Measurements from ENCODE around the gene FNDC5.

DNA sequence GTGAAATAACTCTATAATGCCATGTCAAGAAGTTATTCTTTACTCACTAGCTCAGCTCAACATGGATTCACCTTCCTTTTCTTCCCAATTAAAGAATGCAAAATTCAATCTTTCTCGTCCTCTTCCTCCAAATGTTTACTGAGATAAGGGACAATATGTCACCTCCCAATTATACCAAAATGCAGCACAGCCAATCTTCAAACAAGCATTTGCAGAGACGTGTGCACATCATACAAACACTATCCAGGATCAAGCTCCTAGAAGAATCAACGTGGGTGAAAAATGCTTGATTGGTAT is 7.3 kb downstream of the PTP4A2 start:
- PRO-cap: bidirectional peak, plus-strand start at position 200 of the sequence, minus-strand start at position 137 of the sequence
- RAMPAGE, long total RNA, 4 experiments: no peak in any of the 4 experiments

DNA sequence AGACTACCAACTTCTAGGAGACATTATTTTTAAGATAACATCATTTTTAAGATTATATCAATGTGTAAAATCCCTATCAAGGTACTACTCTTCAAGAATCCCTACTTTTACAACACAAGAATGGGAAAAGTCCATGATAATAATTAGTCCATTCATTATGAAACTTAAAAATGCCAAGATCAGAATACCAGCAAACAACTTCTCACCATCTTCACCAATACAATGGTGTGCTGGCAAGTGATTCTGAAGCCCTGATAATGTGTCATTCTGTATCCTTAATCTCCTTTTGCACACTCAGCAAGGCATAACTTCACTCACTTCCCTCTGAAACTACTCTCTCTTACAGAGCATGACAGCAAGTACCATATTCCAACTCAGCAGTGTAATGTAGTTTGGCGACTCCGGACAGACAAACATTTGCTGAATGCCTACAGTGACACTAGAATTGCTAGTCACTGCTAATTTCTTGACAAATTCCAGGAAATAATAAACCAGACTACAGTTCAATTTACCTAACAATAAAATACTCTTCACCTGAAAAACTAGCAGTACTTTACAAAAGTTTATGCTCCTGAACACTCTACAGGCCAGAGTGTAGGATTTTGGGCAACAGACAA is 1.6 kb downstream of the PTP4A2 start:
- PRO-cap: bidirectional peak, plus-strand start at position 380 of the sequence, minus-strand start at position 288 of the sequence
- RAMPAGE, long total RNA, 4 experiments: no peak in any of the 4 experiments

- PRO-cap: bidirectional peak, plus-strand start at chr1:32073393, minus-strand start at chr1:32073138; bidirectional peak, plus-strand start at chr1:32073597, minus-strand start at chr1:32073474
- RAMPAGE, long total RNA, 4 experiments: no peak in any of the 4 experiments
These were observed 628 bp downstream of the TMEM39B start for GRCh38 chr1:32073329-32073805.

- PRO-cap: no peak
- RAMPAGE, long total RNA, 4 experiments: no peak in any of the 4 experiments
These were observed 782 bp upstream of the CCDC28B start for GRCh38 chr1:32199540-32200085.

GRCh38 chr1:32254956-32256033 is 4.2 kb downstream of the LCK start:
- PRO-cap: unidirectional peak, minus-strand start at chr1:32255476
- RAMPAGE, long total RNA, 4 experiments: no peak in any of the 4 experiments

GRCh38 chr1:32310106-32310367 is 18.2 kb downstream of the HDAC1 start:
- PRO-cap: no peak
- RAMPAGE, long total RNA, 4 experiments: no peak in any of the 4 experiments

DNA sequence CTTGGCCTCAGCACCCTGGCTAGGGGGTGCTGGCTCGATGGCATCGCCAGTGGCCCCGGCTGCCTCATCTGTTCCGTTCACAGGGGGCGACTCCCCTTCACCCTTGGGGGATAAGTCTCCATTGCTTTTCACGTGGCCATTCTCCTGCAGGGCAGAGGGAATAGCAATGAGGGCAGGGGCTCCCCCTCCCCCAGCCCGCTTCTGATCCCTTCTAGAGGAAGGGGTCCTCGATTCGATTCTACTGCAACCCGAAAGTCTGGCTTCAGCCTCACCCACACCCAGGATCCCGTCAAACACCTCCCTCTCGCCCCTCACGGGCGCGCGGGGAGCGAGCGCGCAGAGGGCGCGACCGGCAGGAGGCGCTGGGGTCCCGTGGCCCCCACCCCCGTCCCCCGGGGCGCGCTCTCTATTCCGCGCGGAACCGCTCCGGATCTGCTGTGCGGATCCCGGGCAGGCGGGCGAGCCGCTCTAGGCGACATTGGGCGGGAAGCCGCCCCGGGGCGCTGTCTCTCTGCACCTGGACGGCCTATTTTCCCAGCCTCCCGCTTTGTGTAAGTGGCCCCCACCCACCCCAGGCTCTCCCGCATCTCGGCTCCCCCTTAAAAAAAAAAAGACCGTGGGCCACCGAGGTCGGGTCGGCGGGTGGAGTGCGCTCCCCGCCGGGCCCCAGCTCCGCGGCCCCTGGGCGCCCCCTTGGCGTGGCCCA is 926 bp downstream of the MARCKSL1 start:
- PRO-cap: bidirectional peak, plus-strand start at position 628 of the sequence, minus-strand start at position 330 of the sequence
- RAMPAGE, long total RNA, 4 experiments: no peak in any of the 4 experiments

DNA sequence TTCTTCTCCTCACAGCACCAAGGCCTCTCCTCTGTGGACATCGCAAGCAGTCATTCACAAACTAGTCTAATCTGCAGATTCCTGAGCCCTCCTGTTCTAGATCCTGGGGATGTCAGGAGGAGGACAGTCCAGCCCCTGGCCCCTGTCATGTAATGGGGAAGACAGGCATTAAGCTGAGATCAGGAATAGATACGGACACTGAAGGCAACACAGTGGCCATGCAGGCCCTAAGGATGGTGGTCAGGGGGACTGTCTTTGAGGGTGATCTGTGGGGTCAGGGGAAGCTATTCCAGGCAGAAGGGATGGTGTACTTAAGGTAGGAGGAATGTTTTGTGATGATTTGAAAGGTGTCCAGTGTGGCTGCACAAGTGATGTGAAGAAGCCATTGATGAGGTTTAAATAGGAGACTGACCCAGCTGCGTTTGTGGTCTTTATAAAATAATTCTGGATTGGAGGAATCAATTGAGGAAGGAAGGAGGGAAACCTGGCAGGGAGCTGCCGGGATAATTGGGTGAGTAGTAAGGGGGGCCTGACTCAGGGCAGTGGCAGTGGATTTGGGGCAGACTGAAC is 6.9 kb downstream of the FAM229A start:
- PRO-cap: no peak
- RAMPAGE, long total RNA, 4 experiments: no peak in any of the 4 experiments

GRCh38 chr1:32390942-32391583 is 3.2 kb downstream of the BSDC1 start:
- PRO-cap: no peak
- RAMPAGE, long total RNA, 4 experiments: no peak in any of the 4 experiments

DNA sequence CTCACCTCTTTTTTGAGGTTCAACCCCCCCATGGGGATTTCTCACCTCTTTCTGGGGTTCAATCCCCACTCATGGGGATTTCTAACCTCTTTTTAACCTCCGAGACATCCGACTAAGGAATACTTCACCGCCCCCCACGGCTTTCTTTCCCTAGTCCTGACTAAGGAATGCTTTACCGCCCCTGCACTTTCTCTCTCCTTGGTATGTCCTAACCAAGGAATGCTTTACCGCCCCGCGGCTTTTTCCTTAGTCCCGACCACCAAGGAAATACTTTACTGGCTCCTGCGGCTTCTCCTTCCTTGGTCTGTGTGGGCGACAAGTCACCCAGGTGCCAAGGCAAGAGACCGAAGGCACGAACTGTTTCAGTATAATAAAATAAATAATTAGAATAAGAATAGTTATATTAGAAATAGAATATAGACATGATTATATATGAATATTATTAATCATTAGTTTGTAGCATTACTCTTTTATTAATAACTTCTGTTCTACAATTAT is 16.9 kb upstream of the ZBTB8B start:
- PRO-cap: no peak
- RAMPAGE, long total RNA, 4 experiments: no peak in any of the 4 experiments

DNA sequence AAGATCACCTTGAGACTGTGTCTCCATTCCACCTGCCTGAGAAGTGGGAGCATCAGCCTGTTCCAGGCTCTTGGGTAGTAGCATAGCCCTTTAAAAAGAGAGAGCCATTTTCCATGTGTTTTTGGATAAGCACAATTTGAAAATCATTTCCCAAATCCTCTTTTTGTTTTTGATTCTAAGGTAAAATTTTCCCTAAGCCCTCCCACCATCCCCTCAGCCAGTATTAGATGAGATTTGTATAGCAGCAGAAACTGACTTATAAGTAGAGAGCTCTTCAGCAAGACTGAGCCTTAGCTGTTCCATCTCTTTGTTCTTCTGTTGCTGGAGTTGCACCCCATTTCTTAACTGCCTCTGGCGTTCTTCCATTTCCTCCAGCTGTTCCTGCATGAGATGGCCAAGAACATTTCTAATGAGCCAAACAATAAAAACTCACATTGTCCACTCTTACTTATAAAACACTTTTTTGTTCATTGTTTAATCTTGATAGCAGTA is 18.5 kb downstream of the SYNC start:
- PRO-cap: unidirectional peak, minus-strand start at position 317 of the sequence
- RAMPAGE, long total RNA, 4 experiments: no peak in any of the 4 experiments

DNA sequence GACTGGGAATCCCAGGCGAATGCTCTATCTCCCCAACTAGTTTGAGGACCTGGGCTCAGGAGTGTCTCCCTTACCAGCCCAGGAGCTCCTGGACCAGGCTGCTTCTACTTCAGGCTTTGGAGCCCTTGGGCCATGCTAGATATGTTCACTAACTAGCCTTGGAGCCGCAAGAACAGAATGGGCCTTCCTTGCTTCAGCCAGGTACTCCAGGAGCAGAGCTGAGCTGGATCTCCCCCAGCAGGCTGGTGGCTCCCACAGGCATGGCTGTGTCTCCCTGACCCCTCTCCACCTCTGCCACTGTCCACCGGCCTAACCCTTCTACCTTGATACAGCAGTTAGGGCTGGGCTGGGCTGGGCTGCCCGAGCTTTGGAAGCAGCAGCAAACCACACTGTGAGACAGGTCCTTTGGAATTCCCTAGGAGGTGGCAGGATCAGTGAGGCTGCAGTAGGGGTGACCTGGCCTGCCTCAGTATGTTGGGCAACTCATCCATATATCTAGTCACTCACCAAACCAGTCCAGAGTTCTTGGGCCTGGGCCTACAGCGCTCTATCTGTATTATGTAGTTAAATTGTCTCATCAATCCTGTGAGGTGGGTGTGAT is 13.2 kb upstream of the SYNC start:
- PRO-cap: bidirectional peak, plus-strand start at position 519 of the sequence, minus-strand start at position 417 of the sequence
- RAMPAGE, long total RNA, 4 experiments: no peak in any of the 4 experiments

DNA sequence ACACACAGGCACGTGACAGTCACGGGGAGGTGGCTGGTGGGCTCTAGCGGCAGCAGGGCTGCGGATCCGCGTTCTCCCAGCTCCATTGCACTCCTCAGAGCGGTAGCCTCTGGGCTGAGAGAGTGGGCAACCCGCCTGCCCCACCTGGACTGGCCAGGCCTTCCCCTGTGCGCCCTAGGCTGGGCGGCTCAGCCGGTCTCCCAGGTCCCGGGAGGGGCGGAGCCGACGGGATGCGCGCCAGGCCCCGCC is 12.0 kb downstream of the KIAA1522 start:
- PRO-cap: bidirectional peak, plus-strand start outside the sequence, minus-strand start at position 151 of the sequence
- RAMPAGE, long total RNA, 4 experiments: no peak in any of the 4 experiments

DNA sequence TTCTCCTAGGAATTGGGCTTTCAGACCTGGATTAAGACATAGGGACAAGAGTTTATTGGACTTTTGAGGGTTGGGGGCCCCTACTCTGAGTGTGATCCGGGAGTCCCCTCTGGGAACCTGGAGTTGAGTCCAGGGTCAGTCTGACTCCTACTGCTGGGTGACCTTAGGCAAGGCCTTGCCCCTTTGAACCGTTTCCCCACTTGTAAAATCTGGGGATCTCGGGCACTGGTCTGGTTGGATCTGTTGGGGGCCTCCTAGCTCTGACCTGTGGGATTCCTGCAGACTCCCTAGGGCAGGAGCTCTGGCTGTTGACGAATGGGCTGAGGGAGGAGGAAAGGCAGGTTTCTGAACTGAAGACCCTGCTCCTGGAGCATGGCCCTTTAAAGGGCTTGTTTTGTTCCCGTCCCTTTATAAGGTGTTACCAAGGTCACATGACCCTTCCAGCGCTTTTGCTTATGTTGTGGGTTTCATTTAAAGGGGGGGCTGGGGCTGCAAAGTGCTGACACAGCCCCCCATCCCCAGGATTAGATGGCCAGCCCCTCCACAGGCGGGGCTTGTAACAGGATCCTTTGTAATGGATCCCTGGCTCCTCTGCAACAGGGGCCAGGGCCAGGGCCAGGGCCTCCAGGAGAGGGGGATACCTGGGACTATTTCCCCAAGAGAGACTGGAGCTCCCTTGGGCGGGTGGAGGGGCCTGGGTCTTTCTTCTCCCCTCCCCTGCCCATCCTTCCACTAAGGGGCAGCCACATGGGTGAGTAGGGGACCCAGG is 24.9 kb downstream of the KIAA1522 start:
- PRO-cap: no peak
- RAMPAGE, long total RNA, 4 experiments: no peak in any of the 4 experiments

- PRO-cap: no peak
- RAMPAGE, long total RNA, 4 experiments: no peak in any of the 4 experiments
These were observed 29.9 kb downstream of the KIAA1522 start for GRCh38 chr1:32771174-32772211.

- PRO-cap: no peak
- RAMPAGE, long total RNA, 4 experiments: no peak in any of the 4 experiments
These were observed 33.9 kb downstream of the KIAA1522 start for GRCh38 chr1:32775159-32776348.

DNA sequence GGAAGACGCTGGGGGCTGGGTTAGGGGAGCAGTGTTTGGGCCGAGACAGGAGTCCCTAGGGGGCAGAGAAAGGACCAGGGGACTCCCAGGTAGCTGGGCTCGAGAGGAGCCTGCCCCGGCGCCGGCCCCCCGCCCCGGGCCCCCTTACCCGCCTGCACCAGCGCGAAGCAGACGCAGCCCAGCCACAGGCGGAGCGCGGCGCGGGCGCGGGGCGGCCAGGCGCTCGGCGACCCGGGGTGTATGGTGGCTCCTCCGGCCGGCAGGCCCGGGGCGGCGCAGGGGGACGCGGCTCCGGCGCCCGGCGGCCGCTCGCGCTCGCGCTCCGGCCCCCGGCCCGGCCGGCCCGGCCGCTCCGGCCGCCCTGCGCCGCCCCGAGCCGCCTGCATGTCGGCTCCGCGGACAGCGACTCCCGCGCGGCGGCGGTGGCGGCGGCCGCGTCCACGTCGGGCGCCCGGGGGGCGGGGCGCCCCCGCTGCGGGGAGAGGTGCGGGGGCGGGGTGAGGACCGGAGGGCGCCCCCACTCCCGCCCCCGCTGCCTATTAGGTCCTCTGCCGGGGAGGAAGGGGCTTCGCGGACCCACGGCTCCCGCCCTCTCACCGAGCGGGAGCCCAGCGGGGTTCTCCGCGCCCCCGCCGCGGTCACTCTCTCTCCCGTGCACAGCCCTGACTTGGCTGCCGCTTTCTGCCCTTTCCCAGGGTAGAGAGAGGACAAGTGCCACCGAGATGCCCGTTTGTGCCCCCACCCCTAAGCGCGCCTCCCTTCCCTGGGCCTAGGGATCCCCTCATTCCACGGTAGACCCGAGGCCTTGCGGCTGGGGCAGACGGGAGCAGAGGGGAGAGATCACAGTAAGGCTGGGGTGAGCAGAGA is at the start of gene FNDC5:
Gene FNDC5, minus strand, starts transcription at position 408 of the 867 bp plus-strand sequence.
- PRO-cap: no peak
- RAMPAGE, long total RNA, 4 experiments: no peak in any of the 4 experiments

DNA sequence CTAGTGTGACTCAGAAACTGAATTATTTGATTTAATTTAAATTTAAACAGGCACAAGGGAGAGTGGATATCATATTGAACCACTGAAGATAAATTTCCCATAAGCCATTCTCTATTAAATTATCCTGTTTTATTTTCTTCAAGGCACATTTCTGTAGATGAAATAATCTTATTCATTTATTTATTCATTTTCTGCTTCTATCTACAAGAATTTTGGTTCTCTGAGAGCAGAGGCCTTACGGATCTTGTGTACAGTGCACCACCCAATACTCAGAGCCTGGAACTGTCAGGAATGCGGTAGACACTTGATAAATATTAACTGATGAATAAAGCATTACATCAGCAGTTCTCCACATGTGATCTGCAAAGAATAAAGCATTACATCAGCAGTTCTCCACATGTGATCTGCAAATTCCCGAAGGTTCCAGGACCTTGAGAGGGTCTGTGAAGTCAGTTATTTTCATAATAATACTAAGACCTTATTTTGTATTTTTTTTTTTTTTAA is 11.5 kb upstream of the TMEM54 start:
- PRO-cap: no peak
- RAMPAGE, long total RNA, 4 experiments: no peak in any of the 4 experiments

- PRO-cap: no peak
- RAMPAGE, long total RNA, 4 experiments: no peak in any of the 4 experiments
These were observed 33.0 kb upstream of the RNF19B start for GRCh38 chr1:32997094-32998424.

- PRO-cap: no peak
- RAMPAGE, long total RNA, 4 experiments: no peak in any of the 4 experiments
These were observed 39.1 kb downstream of the TRIM62 start for GRCh38 chr1:33142674-33143265.